Measurements from ENCODE around the genes STYXL2 and CD247.

DNA sequence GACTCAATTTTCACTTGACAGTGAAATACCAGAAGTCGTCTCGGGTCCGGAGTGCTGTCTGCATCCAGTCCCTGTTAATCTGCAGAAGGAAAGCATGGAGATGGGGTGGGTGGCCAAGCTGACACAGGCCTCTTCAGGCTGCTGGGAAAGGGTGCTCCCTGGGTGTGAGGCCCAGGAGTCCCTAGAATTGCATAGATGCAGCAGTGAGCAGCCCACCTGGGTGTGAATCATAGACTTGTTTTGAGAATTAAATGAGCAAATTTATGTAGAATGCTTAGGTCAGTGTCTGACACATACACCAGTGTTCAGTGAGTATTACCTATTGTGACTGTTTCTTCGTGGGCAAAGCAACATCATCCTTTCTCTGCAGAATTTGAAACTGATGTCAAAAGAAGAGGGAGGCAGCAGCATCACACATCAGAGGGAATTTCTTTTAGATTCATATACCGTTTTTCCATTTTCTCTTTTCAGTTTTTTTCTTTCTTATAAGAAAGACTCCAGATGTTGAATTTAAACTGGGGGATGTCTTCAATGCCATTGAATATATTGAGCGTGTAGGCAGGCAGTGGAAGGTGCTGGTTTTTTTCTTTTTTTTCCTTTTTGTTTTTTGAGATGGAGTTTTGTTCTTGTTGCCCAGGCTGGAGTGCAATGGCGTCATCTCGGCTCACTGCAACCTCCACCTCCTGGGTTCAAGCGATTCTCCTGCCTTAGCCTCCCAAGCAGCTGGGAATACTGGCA is 151.0 kb downstream of the PBX1 start:
- PRO-cap, result no peak

DNA sequence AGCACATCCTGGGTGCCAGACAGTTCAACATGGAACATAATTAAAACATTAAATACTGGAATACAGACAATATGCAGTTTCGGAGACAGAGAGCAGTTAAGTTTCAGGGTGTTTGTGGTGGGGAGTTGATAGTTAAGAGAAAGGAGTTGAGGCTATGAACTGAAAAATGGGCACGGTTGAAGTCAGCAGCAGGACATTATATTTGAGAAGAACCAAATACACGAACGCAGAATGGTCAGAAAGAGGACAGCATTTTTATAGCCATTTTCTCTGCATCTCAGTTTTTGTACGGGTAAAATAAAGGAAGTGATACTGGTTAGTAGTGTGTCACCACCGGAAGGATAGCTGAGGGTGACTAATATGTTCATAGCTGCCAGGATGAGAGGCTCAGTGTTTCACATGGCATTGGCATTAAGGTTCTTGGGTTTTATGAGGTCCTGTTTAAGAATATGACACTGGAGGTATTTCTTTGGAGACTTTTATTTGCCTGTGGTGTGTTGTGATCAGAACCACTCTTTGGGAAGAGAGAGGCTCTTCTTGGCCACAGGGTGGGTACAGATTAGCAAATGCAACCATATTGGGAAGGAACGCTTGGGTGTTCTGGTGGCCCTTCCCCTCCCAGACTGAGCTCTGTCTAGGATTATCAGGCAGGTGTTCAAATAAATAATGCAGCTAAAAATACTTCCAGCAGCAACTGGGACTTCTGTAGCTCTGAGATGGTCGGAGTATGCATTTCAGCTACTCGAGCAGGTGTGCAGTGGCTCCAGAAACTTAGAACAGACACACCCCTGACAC is 158.1 kb downstream of the PBX1 start:
- PRO-cap, result no peak

DNA sequence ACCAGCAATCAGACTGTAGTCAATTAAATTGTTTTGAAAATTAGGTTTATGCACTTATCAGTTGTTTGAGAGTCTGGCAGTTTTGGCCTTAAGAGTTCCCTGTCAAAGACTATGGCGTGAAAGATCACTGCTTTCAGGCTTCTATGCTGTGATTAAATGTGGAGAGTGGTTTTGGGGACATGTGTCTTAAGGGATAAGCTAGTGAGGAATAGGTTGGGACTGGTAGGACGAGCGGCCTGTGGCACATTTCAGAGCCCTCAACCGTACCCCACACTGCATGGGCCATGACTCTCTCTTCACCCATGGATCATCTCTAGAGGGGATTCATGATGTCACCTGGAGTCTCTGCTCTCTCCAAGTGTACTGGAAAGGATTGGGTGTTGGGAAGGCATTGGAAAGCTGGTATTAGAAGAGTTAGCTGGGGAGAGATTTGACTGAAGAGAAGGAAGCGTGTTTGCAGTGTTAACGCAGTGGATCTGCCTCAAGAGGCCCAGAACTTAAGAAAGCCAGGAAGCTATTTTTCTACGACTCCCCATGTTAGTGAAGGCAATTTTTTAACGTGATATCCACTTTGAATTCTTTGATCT is 214.5 kb downstream of the PBX1 start:
- PRO-cap, result no peak

DNA sequence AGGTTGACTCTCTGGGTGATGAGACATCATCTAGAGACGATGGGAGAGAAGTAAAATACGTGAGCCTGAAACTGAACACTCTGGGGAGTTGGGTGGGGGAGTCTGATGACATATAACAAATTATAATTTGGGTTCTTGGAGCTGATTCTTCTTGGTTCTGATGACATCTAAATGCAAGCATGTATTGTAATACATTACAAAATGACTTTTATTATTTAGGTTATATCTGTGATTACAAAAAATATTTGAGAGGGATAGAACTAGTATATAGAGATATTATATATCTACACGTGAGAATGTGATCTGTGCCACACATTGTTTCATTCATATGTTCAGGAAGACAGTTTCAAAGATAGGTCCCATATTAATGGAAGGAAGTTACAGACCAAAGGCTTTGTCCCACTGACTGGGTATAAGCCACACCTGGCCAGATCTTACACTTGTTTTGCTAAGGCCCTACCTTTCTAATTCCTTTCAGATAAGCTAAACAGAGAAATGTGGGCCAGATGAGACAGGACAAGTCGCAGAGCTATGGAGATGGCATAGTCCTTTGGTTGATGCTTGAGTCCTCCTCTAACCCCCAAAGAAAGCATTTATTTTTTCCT is 259.0 kb downstream of the PBX1 start:
- PRO-cap, result no peak

GRCh38 chr1:165375559-165376993 is 19.6 kb upstream of the LMX1A start:
- PRO-cap, result bidirectional peak, plus-strand start at chr1:165376125, minus-strand start at chr1:165376193; bidirectional peak, plus-strand start at chr1:165376665, minus-strand start at chr1:165376598

DNA sequence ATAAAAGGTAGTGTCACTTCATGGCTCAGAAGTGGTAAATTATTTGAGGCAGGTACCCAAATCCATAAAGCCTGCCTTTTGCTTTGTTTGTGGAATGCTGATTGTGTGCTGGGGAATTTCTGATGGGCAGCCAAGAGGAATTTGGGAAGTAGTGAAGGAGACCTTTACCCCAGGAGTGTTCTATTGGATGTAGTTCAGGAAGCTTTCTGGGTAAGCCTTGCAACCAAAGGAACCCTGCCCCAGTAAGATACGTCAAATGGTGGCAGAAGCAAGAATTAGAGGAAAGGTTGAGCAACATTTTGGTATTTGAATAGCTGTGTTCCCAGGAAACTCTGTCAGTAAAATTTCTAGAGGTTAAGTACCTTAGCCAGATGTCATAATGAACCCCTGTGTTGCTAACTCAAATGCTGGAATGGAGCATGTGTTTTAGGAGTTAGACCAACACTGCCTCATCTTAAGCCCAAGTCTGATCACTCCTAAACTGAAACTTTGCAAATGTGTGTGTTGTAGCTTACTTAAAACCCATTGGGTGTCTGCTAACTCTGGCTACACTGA is 6.4 kb downstream of the MGST3 start:
- PRO-cap, result no peak

- PRO-cap, result no peak
Observed at GRCh38 chr1:165856903-165857703, 29.7 kb downstream of the UCK2 start.

DNA sequence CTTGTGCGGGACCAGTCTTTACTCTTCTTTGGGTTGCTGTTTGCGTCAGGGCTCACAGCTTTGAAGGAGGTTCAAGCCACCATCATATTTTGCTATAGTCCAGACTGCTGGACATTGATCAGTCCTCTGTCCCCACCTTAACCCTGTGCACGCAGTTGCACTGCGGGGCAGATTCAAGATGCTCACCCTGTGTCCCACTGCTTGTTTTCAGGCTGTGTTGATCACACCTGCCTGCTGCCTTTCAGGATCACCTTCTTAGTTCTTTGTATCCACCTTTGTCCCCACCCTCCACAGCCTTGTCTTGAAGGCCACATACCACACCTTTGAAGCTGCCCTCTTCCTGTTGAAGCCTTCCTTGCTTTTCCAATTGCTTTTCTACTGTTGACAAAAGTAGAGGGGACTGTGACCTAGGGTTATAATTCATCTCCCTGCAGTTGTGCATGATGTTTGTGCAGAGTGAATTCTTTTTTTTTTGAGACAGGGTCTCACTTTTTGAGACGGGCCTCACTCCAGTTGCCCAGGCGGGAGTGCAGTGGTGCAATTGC is 32.6 kb downstream of the UCK2 start:
- PRO-cap, result no peak

GRCh38 chr1:165900434-165901447 is 73.3 kb downstream of the UCK2 start:
- PRO-cap, result no peak

DNA sequence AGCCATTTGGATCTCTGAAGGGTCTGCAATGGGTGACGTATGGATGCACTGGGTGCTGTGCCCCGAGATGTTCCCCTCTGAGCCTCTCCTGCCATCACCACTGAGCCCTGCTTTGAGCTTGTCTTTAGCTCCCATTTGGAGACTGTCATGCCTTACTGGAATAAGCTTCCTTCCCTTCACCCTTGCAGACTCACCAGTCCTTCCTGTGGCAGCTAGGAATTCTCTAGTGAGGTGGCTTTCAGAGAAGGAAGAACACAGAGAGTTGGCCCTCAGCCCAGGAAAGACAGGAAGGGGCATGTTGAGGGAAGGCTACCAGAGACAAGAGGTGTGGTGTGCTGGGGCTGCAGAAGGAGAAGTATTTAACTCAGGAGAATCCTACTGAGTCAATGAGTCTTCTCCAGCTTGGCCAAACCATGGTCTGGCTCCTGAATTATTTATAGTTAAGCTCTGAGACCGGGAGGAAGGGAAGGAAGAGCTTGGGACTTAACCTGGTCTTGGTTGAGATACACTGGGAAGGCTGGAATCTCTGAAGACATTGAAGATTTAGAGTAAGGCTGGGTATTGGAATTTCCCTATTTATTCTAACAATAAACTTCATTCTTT is 76.3 kb downstream of the UCK2 start:
- PRO-cap, result no peak

- PRO-cap, result no peak
Observed at GRCh38 chr1:166384969-166385520, 218.2 kb upstream of the FAM78B start.

GRCh38 chr1:166836649-166837109 is 2.6 kb upstream of the POGK start:
- PRO-cap, result no peak

DNA sequence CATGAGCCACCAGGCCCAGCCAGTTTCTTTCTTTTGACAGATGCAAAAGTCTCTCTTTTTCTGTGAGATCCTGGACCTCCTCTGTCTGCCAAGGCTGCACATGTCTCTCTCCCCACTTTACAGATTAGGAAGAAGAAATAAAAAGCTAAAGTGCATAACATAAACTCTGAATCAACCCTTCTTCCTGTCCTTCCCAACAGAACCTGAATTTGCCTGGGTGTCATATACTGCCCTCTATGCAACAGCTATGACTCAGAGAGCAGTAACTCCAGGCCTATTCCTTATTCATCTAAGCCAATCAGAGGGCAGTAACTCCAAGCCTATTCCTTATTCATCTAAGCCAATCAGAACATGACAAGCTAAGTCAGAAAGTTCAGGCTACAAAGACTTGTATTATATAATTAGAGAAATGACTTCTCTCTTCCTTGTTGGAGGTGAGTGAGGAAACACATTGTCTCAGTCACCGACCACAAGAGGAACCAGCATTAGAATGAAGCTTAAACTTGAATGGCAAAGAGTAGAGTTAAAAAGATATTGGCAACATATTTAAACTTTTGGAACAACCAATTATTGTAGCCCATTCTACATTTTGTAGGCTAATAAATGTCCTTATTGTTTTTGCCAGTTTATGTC is 26.2 kb upstream of the TADA1 start:
- PRO-cap, result no peak

- PRO-cap, result no peak
Observed at GRCh38 chr1:167086706-167087174, 3.4 kb downstream of the GPA33 start.

DNA sequence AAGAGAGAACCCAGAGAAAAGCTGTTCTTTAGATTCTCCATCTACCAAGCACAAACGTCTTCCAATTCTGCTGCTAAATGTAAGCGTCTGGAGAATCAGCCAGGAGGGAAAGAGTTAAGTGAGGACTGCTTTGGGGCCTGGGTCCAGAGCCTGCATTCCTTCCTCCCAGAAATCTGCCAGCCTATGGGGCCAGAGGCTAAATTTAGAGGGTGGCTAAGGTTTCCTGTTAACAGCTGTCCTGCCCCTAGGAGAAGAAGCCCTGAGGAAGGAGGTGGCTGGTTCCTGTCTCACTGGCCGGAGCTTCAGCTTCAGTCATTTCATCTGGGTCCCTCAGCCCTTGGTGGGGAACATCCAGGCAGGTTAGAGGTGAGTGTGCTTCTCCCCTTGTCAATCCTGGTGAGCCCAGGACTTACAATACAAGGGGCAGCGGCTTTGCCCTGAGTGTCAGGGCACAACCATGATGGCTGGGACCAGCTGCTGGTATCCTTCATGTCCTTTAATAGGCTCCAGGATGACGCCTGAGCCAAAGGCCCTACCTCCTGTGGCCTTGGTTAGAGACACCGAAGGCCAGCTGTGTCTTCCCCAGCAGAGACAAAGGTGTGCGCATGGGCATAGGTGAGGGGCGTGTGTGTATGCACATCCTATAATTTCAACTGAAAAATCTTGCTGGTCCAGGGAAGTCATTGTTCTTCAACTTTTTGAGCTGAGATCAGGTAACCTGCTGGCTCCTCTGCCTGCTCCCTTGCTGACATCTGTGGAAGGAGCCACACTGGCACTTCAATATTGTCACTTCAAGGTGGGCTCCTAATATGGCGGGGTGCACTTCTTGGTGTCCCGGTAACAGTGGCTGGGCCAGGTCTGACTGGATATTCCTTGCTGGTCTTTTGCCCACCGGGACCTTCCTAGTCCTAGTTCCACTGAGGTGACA is at the start of gene STYXL2:
Gene STYXL2, plus strand, starts transcription at position 247 of the 928 bp plus-strand sequence.
- PRO-cap, result no peak

GRCh38 chr1:167161203-167161657 is 59.5 kb upstream of the POU2F1 start:
- PRO-cap, result bidirectional peak, plus-strand start at chr1:167161563, minus-strand start at chr1:167161458

GRCh38 chr1:167426479-167426867 is 91.9 kb downstream of the CD247 start:
- PRO-cap, result no peak

DNA sequence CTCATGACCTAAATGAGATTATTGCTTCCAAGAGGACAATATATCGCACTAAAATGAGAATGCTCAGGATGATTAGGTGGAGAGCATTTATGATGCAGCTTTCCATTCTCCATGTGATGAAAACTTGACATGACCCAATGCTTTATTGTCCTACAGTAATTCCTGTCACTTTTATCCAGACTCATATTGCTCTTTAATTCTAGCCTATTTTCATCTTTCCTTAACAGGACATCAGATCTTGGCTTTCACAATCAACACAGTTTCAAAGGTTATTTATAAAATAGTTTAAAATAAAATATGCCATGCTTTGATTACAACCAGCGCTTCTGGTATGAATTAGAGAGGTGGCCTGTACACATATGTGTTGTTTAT is 18.2 kb downstream of the CD247 start:
- PRO-cap, result no peak

DNA sequence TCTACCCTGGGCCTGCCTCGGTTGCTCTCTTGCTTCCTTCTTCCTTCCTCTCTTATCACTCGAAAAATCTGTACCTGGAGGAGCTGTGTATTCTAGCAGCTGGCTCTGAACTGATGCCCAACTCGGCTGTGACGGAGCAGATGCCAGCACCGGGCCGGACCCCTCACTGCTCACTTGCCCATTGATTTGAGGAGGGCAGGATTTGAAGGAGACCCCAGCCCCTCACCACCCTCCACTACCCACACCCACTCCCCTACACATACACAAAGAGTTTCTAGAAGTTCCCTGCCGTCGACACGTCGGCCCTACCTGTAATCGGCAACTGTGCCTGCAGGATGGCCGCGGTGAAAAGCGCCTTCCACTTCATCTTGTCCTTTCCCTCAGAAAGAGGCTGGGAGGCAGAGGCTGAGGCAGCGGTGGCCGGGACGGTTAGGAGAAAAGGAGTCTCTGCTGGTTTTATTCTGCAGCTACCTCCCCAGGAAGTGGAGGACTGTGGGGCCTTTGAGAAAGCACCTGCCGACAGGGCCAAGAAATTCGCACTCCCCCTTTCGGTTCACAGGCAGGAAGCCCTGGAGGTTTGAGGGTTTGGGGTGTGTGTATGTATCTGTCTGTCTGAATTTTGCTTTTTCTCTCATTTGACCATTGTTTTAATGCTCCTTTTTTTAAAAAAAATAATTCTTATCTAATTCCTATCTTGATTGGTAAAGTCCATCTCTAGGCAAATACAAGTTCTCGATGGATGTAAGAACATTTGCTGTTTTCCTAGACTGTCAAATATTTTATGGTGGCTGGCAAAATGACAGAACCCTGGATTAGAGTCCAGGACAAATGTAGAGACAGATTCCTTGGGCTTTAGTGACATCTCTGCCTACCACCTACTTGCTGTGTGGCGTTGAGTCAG is at the start of gene CD247:
Gene CD247, minus strand, starts transcription at position 431 of the 901 bp plus-strand sequence.
- PRO-cap, result no peak

DNA sequence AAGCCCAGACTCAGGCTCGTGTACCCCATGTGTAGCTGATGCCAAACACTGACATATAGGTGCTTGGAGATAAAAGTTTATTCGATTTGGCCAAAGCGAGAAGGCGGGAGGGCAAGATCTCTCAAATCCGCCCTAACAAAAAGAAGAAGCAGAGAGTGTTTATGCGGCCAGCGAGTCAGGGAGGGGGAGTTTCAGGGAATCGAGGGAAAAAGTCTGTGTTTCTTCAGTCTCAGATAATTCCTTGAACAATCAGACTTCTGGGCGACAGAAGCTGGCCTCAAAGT is 594 bp upstream of the CREG1 start:
- PRO-cap, result bidirectional peak, plus-strand start at position 187 of the sequence, minus-strand start at position 193 of the sequence